Hair follicular keratinocyte (primary cell): Measurements from ENCODE around the gene SLC2A10.

- RAMPAGE, long total RNA = no peak
These were observed 386 bp downstream of the CD40 start for GRCh38 chr20:46118484-46118916.

DNA sequence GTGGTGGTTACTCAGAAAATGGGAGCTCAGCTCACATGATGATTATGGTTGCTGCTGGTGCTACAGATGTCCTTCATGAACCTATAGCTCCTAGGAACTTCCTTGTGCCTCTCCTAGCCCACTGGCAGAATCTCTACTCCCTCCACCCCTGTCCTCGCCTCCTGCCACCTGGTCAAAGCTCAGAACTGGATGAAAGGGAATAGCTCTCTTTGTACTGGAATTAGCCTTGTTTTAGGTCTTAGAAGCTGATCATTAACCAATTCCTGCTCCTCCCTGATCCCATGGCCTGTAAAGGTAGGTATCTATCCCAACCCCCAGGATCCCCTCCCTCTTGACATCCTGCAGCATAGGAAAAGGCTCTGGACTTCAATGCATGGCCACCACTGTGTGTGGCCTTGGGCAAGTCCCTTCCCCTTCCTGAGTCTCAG, 44.0 kb downstream of the SLC13A3 start:
- RAMPAGE, long total RNA = no peak

DNA sequence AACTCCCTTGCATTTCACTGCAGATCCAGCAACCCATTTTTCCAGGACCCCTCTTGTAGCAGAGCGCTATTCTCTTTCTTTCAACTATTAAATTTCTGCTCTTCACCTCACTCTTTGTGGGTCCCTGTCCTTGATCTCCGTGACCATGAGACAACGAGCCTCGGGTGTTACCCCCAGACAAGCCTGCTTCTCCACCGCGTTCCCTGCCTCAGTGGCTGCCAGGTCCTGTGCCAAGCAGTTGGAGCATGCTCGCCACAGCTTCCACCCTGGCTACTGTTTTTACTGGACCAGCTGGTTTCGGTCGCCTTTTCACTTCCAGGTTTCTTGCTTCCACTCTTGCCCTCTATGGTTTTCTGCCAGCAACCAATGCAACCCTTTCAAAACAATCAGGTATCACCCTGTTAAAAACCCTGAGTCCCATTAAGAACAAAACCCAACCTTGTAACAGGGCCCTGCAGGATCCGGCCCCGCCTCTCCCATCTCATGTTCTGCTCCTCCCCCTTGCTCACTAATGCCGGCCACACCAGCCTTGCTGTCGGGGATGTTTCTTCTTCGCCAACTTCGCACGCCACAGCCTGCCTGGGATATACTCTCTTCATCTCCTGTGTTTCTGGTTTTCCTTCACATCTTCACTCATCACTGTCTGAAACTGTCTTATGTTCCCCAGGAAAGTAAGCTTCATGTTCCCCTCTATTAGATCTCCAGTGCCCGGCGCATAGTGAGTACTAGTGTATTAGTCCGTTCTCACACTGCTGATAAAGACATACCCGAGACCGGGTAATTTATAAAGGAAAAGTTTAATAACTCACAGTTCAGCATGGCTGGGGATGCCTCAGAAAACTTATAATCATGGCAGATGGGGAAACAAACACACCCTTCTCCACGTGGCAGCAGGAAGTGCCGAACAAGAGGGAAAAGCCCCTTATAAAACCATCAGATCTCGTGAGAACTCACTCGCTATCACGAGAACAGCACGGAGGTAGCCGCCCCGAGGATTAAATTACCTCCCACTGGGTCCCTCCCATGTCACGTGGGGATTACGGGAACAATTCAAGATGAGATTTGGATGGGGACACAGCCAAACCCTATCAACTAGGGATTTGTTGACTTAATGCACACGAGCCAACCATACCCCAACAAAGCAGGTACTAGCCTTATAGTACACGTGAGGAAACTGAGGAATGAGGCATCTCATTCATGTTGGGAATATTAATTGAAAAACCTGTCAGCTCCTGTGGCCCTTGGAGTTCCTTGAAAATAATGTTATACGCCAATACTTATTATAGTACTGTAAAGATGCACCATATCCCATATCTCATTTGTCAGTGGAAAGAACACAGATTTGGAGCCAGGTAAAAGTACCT, 5.2 kb downstream of the TP53RK start:
- RAMPAGE, long total RNA = no peak

GRCh38 chr20:46709447-46710422, at the start of gene SLC2A10:
Gene SLC2A10 (plus strand): TSS chr20:46709649.
- RAMPAGE, long total RNA = no peak

DNA sequence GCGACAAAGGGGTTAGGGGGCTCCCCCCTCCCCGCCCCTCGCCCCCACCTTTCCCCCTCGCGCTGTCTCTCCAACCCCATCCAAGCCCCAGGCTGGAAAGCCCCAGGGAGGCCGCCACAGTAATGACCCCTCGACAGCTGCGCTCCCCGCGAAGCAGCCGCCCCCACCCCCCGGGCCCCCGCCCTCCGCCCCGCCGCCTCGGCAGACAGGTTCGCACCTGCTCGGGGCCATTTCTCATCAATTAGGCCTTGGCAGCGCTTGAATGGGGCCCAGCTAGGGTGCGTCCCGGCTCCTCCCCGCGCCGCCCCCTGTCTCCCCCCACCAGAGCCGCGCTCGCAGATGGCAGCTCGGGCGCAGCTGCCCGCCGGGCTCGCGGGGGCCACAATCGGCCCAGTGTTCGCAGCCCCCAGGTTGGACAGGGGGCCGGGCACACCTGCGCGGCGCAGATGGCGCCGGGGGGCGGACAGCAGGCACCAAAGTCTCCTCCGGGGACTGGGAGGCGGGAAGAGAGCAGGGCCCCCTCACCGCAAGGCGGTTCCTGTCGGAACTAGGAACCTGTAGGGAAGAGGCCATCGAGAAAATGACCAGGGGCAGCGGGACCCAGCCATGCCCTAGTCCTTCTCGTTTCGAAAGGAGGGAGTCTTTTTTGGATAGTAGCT, 83.3 kb upstream of the EYA2 start:
- RAMPAGE, long total RNA = no peak

DNA sequence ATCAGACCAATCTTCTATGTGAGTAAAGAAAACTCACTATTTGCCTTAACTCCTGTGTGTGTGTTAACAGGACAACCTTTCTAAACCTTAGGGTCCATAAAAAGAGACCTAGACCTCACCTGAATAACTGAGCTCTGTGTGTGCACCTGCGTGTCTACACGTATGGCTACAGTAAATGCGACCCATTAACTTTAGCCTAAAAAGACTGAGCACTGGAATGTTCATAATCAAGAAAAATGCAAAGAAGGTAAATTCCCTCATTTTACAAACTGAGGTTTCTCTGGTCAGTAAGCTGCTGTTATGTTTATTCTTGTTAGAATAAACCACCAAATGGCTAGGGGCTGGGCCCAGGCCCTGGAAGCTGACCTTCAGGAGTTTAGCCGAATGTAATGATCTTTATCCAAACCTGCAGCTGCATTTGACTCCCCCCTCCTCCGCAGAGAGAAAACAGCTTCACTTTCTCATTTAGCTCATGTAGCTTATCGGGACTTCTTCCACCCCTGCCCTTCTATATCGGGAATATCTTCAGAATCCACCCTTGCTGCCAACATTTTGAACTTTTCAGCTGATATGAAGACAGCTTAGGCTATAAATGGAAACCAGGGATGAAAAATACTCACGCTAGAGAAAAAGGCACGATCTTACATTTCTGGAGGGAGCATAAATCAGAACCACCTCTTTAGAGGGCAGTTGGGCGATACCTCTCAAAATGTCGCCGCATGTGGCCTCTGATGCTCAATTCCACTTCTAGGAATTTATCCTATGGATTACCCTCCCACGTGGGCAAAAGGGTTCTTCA, 102.7 kb downstream of the ZMYND8 start:
- RAMPAGE, long total RNA = no peak

GRCh38 chr20:47312870-47313233, 43.6 kb downstream of the ZMYND8 start:
- RAMPAGE, long total RNA = no peak

- RAMPAGE, long total RNA = no peak
These were observed 35.2 kb downstream of the ZMYND8 start for GRCh38 chr20:47321131-47321894.

GRCh38 chr20:47335871-47336888, 20.3 kb downstream of the ZMYND8 start:
- RAMPAGE, long total RNA = no peak

GRCh38 chr20:47349303-47350042, 7.0 kb downstream of the ZMYND8 start:
- RAMPAGE, long total RNA = no peak

DNA sequence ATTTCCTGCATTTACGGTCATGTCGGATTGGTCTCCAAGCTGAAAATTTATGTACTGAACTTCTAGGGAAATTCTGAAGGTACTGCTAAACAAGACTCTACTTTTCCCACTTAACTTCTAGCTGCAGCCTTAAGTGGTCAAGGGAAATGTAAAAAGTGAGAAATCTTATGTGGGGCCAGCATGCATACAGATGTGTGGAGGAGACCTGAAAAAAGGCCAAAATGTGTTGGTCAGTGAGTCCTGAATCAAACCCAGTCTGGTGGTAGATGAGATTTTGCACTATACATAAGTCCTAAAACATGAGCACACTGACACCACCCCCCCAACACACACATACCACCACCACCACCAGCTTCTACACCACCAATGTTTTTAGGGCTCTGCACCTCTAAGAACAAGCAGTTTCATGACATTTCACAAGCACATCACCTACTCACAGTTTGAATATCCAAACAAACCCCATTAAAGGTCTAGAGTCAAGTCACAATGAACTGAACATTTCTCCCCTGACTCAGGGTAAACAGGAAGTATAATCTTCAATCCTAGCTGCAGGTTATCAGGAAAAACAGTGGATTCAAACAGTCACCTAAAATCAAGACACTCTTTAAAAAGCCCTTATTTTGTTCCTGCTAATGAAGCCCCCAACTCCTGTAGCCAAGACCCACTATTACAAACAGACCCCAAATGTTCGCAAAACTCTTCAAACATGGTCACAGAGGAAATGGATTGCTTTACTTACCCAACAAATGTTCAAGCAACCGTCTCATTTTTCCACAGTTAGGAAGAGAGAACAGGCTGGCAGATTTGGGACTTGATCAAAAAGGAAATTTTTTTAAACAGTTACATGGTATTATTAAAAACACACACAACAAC, 1.6 kb downstream of the ZMYND8 start:
- RAMPAGE, long total RNA = no peak

GRCh38 chr20:47357273-47358119, 997 bp upstream of the ZMYND8 start:
- RAMPAGE, long total RNA = no peak

- RAMPAGE, long total RNA = no peak
These were observed 1.1 kb downstream of the NCOA3 start for GRCh38 chr20:47502575-47503469.

GRCh38 chr20:47533398-47533872, 31.7 kb downstream of the NCOA3 start:
- RAMPAGE, long total RNA = no peak

GRCh38 chr20:47712958-47713686, 72.2 kb downstream of the SULF2 start:
- RAMPAGE, long total RNA = no peak

- RAMPAGE, long total RNA = no peak
These were observed 20.5 kb upstream of the SULF2 start for GRCh38 chr20:47805784-47806199.

GRCh38 chr20:48203308-48203666, 418.0 kb upstream of the SULF2 start:
- RAMPAGE, long total RNA = no peak

GRCh38 chr20:48702141-48702711, 125.6 kb downstream of the PREX1 start:
- RAMPAGE, long total RNA = no peak

DNA sequence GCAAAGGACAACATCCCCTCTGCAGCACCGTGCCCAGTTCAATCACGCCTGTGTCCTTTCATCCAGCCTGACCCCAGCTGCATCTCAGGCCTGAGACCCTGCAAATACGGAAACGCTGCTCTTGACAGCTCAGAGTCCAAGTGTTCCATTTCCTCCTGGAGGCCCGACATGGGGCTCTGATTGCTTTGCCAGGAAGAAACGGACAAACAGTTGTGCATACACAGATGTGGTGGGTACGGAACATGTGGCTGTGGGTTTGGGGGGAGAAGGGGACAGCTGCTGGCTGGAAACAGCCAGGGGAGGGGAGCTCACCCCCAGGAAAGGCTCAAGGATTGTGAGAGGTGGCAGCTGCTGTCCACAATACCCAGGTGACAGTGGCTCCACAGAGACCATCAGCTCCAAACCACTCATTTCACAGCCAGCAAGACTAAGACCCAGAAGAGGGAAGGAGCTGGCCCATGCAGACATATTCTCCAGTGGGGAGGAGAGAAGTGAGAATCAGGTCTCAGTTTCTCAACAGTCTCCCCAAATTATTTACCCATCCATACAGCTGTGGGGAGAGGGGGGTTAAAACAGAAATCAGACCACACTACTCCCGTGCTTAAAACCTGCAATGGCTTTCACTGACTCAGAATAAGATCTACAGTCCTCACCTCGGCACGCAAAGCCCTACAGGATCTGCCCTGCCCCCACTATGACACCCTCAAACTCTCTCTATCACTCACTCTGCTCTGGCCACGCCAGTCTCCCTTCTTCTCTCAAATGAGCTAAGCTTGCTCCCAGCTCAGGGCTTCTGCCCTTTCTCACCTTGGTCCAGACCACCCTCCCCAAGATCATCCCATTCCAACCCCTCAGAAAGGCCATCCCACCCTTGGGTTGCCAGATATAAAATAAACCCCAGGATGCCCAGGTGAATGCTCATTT, 89.1 kb downstream of the PREX1 start:
- RAMPAGE, long total RNA = no peak

DNA sequence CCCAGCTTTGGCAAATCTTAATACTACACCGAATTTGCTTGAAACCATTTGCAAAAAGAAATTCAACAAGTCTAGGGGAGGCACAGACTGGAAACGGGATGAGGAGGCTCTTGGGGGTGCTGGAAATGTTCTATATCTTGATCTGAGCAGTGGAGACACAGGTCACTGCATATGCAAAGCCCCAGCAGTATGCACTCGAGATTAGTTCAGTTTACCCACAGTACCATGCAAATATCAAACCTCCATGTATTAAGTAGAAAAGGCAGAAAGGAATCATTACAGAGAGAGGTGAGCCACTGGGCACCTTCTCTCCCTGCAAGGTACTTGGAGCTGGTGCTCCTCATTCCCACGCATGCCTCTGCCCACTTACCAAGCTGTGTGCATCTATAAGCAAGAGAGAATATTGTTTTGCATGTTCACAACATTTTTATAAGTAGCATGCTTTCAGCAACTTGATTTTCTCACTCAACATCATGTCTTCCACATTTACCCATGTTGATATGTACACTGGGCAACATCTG, 75.8 kb downstream of the PREX1 start:
- RAMPAGE, long total RNA = no peak